Epithelial cell of alveolus of lung (primary cell): Measurements from ENCODE around the gene SMIM31.

GRCh38 chr4:158811380-158812177 is 42.8 kb downstream of the FNIP2 start:
- RAMPAGE, long total RNA = no peak
- RRBS = no CpG with 5 or more reads among the region's 7 CpGs

DNA sequence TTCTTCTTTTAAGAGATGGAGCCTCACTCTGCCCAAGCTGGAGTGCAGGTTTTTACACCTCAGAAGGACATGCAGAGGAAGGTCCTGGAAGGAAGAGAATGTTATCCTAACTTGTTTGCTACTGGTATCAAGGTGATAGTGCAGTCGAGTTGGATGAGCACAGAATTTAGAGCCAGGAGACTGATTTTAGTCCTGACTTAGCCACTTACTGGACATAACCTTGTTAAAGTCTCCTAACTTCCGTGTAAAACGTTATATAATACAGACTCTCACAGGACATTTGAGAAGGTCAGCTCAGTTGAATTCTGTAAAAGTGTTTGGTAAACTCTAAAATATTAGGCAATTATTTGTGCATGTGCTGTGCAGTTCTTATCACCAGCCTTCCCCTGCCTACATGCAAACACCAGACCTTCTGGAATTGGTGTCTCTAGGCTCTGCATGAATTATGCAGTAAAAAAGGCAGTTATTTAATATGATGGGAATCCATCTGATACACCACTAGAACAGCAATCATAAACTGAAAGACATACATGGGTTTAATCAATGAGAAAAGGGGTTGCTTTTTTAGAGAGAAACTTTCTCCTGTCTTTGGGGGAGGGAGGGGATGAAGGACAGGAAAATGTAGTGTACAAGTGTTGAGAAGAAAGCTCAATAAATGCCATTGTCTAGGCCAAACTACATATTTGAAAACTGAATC is 45.4 kb downstream of the FNIP2 start:
- RAMPAGE, long total RNA = no peak
- RRBS = no CpG with 5 or more reads among the region's 3 CpGs

DNA sequence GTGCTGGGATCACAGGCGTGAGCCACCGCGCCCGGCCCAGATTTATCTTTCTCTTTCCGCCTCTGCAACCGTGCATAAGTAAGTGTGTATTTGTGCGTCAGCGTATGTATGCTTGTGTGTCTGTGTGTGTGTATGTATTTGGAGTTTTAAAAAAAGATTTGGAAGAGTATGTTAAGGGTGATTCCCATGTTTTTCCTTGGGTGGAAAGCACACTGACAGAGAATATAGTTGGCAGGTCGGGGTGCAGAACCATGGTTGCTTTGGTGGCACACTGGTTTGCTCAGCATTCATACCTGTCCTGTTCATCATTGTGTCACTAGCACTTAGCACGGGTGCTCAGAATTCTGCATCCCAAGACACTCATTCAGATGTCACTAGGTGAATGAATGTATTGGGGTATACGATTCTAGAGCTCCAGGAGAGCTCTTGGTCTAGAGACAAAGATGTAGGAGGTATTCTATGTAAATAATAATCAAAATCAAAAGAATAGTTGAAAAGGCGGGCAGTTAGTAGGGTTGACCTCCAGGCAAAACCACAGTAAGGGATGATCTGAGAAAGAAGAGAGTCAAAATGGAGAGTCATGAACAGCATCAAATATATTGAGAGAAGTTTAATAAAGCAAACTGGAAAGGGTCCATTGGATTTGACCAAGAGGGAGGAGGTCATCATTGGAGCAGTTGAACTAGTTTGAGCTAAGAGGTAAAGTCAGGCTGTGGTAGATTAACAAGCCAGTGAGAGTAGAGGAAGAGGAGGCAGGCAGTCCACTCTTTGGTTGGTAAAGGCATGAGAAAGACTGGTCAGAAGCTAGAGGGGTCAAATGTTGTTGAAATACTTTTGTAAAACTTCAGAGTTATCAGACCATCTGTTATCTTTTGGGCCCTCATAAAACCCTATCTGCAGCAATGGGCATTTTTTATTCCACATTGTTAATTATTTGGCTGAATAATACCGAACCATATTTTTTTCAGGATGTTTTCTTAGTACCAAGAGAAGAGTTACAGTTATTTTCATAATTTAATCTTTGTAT is 62.0 kb downstream of the FNIP2 start:
- RAMPAGE, long total RNA = no peak
- RRBS = no CpG with 5 or more reads among the region's 13 CpGs

DNA sequence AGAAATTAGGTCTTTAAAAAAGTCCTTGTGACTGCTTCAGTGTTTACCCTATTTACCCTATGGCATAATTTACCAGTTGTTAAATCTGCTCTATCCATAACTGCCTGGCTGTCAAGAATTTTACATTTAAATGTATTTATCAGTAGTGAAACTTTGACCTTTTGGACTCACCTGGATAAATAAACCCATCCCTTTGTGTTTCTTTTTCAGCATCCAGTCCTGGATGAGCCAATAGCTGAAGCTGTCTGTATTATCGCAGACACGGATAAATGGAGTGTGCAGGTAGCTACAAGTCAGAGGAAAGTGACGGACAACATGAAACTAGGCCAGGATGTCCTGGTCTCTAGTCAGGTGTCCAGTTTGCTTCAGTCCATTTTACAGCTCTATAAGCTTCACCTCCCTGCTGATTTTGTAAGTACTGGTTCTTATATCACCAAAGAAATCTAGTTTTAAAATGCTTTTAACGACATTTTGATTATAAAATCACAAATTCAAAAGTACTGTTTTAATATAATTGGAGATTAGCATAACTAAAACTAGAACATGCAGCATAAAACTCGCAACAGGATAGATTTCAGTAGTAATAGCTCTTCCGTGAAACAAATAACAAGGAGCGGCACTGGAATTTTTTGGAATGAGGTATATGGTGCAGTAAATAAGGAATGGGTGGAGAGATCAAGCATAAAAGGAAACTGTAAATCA is 122.6 kb downstream of the FNIP2 start:
- RAMPAGE, long total RNA = no peak
- RRBS = no CpG with 5 or more reads among the region's 7 CpGs

GRCh38 chr4:159150633-159150984 is 47.7 kb downstream of the RAPGEF2 start:
- RAMPAGE, long total RNA = no peak
- RRBS = no CpG with 5 or more reads among the region's 5 CpGs

- RAMPAGE, long total RNA = no peak
- RRBS = no CpG with 5 or more reads among the region's 4 CpGs
Observed at GRCh38 chr4:159266767-159267280, 163.9 kb downstream of the RAPGEF2 start.

- RAMPAGE, long total RNA = no peak
- RRBS = no CpG with 5 or more reads among the region's 2 CpGs
Observed at GRCh38 chr4:159282942-159283248, 180.0 kb downstream of the RAPGEF2 start.

DNA sequence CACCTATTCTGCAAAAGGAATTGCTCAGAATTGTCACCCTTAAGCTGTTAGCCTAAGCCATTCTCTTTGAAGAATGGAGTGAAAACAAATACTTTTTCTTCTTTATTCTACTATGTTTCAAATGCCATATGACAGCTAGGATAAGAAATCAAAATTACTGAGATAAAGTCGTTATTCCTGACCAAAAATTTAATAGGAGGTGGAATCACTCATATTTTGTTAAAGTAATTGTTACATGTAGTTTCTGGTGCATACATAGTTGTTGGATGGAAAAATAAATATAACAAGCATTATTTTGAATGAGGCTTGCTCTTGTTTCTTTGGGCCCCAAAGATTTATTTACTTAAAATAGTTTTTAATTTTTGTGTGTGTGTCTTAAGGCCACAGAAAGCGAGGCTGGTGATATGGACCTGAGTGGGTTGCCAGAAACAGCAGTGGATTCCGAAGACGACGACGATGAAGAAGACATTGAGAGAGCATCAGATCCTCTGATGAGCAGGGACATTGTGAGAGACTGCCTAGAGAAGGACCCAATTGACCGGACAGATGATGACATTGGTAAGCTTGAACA is 211.4 kb downstream of the RAPGEF2 start:
- RAMPAGE, long total RNA = no peak
- RRBS = no CpG with 5 or more reads among the region's 7 CpGs

DNA sequence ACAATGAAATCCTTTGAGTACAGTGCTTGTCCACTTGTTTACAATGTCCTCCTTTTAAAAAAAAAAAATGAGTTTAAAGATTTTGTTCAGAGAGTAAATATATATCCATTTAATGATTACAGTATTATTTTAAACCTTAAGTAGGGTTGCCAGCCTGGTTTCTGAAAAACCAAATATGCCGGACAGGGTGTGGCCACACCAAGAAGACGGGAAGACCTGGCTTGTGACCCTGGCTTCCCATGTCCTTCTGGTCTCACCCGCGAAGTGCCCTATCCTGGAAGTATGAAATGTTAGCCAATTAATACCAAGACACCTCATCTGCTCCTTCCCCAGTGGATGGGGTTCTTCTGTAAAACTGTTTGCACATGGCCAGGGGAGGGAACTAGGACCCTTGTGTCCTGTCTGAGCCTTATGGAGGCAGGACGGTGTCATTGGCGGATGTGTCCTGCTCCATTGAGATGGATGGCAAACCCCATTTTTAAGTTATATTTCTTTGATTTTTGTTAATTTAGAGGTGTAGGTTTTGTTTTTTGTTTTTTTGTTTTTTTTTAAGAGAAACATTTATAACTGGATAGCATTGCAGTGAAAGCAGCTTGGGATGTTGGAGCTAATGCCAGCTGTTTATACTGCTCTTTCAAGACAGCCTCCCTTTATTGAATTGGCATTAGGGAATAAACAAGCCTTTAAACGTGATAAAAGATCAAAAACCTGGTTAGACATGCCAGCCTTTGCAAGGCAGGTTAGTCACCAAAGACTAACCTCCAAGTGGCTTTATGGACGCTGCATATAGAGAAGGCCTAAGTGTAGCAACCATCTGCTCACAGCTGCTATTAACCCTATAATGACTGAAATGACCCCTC is 256.0 kb downstream of the RAPGEF2 start:
- RAMPAGE, long total RNA = no peak
- RRBS = no CpG with 5 or more reads among the region's 8 CpGs

GRCh38 chr4:159401217-159401698 is 298.4 kb downstream of the RAPGEF2 start:
- RAMPAGE, long total RNA = no peak
- RRBS = no CpG with 5 or more reads among the region's 4 CpGs

DNA sequence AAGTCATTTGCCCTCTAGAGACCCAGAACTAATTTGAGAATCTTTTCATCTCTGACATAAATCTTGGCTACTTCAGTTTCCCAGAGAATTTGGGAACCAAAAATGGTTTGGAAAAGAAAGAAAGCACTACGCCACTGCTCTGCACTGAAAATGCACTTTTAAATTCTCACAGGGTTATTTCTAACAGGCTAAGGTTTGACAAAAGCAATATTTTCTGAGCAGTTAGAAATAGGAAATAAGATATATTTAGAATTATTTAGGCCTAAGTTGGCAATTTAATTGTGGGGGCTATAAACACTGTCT is 140.9 kb downstream of the NAF1 start:
- RAMPAGE, long total RNA = no peak
- RRBS = no CpG with 5 or more reads among the region's 1 CpG

DNA sequence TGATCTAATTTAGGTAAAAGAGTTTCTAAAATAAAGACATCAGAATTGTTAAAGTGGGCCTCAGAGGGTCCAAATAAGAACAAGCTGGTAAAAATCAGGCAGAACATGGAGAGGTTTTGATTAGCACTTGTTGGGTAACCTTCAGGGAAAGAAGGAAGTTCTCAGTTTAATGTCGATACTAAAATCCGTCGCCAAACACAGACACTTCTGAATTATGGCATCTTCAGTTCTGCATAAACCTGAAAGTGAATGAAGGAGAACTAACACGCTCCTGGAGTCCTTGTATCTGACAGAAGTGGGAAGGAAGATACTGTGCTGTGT is 106.2 kb downstream of the TMA16 start:
- RAMPAGE, long total RNA = no peak
- RRBS = no CpG with 5 or more reads among the region's 4 CpGs

- RAMPAGE, long total RNA = no peak
- RRBS = no CpG with 5 or more reads among the region's 3 CpGs
Observed at GRCh38 chr4:163674360-163674559, 179.8 kb downstream of the TMA16 start.

GRCh38 chr4:164753869-164754609 is at the start of gene SMIM31:
TSS of gene SMIM31 (plus strand) at chr4:164754131.
- RAMPAGE, long total RNA = no peak
- RRBS = no CpG with 5 or more reads among the region's 7 CpGs

DNA sequence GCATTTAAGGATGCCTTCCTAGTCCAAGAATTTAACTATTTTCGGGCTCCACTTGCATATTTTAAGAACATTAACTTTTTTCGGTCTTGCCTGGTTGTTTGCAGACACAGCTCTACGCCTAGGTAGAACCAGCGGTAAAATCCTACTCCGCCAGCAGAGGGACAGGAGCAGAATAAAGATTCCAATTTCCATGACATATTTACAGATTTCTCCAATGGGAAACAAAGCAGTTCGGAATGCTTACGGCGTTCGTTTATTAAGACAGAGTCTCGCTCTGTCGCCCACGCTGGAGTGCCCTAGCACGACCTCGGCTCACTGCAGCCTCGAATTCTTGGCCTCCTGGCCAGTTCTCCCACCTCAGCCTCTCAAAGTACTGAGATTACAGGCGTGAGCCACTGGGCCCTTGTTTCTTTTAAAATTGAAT is 432 bp upstream of the TMEM192 start:
- RAMPAGE, long total RNA = no peak
- RRBS = no CpG with 5 or more reads among the region's 16 CpGs

- RAMPAGE, long total RNA = no peak
- RRBS = no CpG with 5 or more reads among the region's 6 CpGs
Observed at GRCh38 chr4:165222325-165223501, 15.4 kb downstream of the KLHL2 start.

- RAMPAGE, long total RNA = no peak
- RRBS = 1% methylated on average over 11 of the region's 42 CpGs
Observed at GRCh38 chr4:165327204-165327615, 259 bp upstream of the MSMO1 start.

GRCh38 chr4:165341421-165342626 is 14.4 kb downstream of the MSMO1 start:
- RAMPAGE, long total RNA = no peak
- RRBS = no CpG with 5 or more reads among the region's 8 CpGs

DNA sequence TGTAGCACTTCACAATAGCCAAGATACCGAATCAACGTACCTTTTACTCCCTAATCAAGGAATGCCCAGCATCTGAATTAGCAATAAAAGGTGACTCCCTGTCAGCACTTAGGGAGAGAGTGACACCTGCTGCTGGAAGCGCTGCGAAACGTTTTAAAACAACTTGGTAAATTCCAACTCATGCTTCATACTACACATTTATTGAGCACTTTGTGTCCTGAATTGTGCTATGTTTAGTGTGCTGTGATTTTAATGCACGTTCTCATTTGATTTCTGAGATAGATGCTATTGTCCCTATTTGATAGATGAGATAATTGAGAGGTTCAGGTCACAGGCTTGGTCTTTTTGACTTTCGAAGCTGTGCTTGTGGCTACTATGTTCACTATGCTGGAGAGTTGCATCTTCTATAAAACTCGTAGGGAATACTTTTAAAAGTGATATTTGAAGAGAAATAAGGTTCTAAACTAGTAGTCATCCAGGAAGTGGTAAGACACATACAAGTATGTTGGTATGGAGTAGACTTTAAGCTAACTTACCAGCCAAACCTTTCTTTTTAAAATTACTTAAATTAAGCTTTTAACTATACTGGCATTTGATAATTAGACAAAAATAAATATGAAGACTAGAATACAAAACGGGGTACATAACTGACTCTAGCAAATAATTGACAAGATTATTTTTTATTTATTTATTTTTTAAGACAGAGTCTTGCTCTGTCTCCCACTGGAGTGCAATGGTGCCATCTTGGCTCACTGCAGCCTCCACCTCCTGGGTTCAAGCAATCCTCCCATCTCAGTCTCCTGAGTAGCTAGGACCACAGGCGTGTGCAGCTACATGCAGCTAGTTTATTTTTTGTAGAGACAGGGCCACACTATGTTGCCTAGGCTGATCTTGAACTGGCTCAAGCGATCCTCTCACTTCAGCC is 16.6 kb downstream of the MSMO1 start:
- RAMPAGE, long total RNA = no peak
- RRBS = no CpG with 5 or more reads among the region's 11 CpGs

DNA sequence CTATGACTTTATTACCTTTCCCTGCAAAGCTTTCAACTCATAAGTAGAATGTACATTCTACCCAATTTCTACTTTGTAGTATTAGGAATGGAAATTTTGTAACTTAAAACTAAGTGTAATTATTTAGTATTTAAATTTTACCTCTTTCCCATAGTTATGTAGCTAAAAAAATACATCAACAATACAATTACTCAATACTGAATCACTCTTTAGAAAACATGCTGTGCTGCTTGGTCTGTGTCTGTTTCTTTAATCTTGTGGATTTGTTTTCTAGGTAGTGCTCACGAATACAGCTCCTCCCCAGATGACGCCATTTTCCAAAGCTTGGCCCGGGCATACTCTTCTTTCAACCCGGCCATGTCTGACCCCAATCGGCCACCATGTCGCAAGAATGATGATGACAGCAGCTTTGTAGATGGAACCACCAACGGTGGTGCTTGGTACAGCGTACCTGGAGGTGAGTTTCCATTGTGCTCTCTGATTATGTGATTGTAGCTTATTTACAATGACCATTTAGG is 105.4 kb downstream of the CPE start:
- RAMPAGE, long total RNA = no peak
- RRBS = no CpG with 5 or more reads among the region's 8 CpGs